Vermiform appendix (tissue), 1 donor: Measurements from ENCODE around the gene FLT4.

GRCh38 chr5:180030072-180030271 is 41.6 kb downstream of the RNF130 start:
- PRO-cap = no peak

- PRO-cap = no peak
Measured at GRCh38 chr5:180085772-180086227, 14.2 kb upstream of the RNF130 start.

DNA sequence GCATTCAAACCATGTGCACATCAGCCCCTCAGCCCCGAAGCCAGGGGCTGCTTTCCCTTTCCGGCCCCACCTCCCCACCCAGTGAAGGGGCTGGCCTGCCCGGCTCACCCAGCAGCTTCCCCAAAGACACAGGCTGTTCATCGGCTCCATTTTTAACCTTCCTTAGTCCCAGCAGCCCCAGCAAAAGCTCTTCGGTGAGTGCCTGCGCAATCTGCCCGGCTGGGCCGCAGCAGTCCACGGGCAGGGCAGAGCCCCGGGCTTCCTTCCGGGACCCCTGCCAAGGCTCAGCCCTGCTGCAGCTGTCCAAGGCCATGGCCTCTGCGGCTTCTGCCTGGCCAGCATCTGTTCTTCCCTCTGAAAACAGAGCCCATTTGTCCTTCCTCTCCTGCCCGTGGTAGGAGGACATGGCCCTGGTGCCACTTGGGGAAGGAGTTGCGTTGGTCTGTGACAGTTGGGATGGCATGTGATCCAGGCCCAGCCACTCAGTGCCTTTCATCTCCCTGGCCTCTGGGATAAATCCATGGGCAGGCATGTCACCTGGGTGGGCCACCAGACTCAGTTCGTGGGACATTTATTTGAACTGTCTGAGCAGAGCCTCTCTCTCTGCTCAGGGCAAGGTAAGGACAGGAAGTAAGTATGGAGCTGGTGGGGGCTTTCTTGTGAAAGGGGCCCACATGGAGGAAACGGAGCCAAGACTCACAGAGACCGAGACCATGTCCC is 31.6 kb downstream of the RASGEF1C start:
- PRO-cap = no peak

DNA sequence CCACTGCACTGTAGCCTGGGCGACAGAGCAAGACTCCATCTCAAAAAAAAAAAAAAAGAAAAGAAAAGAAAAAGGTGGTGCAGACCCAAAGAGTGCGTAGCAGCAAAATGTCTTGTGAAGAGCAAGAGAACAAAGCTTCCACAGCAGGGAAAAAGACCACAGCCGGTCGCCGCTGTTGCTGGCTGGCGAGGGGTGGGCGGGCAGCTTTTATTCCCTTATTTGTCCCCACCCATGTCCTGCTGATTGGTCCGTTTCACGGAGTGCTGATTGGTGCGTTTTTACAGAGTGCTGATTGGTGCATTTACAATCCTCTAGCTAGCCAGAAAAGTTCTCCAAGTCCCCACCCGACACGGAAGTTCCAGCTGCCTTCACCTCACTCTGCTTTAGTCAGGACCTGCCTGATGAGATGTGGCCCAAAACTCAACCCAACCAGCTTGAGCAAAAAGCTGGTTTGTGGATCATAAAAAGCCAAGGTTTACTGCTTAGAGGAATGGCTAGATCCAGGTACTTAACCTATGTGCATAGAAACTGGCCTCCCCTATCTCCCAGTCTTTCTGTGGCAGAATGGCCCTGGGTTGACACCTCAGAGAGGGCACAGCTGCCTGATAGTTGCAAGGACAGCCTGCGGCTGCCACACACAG is 1.2 kb upstream of the RASGEF1C start:
- PRO-cap = no peak

DNA sequence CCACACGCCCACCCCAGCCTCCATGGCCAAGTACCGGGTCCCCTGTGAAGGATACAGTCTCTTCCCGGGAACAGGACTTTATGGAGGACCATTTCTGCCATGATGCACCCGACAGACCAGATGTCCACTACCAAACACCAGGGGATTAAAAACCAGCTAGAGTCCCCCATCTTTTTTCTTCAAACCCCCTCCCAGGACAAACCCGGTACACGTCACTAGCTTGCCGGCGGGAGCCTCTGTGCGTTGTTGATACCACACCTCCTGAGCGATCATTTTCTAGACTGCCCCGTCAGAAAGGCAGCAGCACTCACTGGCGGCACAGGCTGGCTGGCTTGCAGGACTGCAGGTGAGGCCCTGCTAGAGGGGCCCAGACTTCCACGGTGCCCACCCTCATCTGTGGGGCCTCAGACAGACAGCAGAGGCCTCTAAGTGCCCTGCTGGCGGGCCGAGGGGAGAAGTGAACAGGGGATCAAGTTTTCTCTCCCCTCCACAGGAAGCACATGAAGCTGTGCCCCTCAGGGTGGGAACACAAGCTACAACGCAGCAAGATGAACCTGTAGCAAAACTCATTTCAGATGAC is 38.9 kb upstream of the RASGEF1C start:
- PRO-cap = no peak

DNA sequence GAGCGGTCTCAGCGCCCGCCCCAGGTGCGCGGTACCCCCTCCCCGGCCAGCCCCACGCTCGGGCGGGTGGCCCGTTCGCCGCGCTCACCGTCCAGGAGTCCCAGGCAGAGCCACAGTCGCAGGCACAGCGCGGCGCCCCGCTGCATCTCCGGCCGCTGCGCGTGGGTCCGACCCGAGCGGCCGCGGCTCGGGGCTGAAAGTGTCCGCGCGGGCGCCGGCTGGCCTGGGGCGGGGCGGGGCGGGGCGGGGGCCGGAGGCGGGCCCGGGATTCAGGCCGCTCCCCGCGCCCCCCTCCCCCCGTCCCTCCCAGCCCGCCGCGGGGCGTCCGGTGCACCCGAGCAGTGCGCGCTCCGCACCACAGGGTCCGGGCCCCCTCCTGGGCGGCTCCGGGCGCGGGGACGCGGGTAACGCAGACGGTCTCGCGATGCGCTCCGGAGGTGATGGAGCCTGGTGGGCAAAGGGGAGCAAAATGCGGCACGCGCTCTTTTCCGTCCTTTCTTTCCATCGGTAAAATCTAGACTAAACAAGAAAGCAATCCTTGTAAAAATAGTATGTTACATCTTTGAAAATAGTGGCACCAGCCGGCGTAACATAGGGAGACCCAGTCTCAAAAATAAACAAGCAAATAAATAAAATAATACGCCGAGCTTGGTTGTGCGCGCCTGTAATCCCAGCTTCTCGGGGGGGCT is at the start of gene FLT4:
Gene FLT4, minus strand, starts transcription at position 201 of the 689 bp plus-strand sequence.
- PRO-cap = no peak

- PRO-cap = no peak
Measured at GRCh38 chr5:180788176-180788392, 14.5 kb downstream of the MGAT1 start.

GRCh38 chr5:180792002-180793123 is 10.2 kb downstream of the MGAT1 start:
- PRO-cap = no peak

GRCh38 chr5:180804329-180804871 is 1.8 kb upstream of the MGAT1 start:
- PRO-cap = no peak

- PRO-cap = no peak
Measured at GRCh38 chr5:180813283-180813961, 10.8 kb upstream of the MGAT1 start.

DNA sequence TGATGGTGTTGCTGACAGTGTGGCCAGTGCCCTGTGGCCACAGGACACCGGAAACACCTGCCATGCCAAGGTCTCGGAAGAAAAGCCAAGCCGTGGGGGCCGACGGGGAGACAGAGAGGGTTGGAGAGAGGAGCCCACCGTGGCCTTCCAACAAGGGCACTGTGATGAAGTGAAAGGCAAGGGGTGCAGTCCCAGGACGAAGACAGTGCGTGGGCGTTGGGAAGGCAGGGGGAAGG is 4.1 kb downstream of the BTNL9 start:
- PRO-cap = no peak

DNA sequence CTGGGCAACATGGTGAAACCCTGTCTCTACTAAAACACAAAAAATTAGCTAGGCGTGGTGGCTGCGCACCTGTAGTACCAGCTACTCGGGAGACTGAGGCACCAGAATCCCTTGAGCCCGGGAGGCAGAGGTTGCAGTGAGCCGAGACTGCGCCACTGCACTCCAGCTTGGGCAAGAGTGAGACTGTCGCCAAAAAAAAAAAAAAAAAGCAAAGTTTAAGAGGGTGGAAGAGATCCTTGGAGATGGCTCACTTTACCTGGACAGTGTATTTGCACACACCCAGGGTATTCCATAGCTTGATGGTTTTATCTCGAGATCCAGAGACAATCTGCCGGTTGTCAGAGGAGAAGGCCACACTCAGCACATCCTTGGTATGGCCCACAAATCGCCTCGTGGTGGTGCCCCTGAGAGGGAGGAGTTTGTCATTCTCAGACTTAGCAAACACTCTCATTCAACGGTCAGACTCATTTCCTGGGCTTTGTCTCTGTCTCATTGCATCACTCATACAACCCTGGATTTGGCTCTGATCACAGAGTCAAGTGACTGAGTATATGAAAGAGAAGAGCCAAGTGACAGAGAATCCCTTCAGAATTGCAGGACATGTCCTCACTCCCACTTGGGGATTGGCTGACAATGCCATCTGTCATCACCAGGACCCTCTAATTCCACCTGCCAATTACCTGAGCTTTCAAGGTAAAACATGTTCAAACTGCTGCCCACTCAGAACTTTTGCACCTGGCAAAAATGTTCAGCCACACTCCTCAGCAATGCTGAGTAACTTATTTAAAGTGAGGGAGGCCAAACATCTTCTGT is 2.3 kb downstream of the RACK1 start:
- PRO-cap = no peak

- PRO-cap = bidirectional peak, plus-strand start at chr5:181260894, minus-strand start at chr5:181260898
Measured at GRCh38 chr5:181260356-181261022, 454 bp downstream of the TRIM52 start.